Measurements from ENCODE around the genes YTHDF2, SRSF4 and FABP3.

DNA sequence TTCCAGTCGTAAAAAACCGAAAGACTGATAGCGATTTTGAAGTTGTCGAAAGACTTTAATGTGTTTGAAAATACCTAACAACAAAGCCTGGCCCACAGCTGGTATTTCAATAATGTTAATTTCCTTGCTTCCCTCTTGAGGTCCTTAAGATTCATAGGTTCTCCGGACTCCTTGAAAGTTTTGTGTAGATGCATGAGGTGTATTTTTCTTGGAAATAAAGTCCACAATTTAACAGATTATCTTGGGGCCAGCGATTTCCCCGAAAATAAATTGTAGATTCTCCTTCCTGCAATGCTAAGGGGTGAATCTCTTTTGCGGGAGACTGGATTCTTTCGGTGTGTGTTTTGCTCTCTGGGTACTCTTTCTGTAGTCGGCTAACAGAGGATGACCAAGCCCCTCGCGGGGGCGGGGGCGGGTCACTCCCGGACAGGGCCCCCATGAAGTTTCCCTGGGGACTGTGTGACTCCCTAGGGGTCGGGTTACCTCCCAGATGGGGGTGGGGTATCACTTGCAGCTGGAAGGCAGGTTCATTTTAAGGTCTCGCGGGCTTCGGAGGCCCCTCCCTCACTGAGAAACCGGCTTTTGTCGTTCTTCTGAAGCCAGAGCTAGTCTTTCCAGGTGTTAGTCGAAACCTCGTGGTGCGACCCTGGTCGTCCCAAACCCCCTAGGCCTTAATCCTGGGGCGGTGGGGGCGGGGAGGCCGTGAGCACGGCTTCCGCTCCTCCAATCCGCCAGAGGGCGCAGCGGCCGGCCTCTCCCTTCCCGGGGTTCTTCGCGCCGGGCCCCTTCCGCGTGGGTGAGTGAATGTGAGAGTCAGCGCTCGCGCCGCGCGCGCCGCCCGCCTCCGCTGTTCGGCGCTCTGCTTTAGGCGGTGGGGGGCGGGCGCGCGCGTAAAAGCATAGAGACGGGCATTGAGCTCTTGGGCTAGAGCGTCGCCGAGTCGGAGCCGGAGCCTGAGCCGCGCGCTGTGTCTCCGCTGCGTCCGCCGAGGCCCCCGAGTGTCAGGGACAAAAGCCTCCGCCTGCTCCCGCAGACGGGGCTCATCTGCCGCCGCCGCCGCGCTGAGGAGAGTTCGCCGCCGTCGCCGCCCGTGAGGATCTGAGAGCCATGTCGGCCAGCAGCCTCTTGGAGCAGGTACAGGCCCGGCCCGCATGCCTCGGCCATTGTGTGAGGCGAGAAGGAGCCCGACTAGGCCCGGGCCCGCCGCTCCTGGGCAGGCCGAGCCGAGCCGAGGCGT lies at the start of gene YTHDF2:
YTHDF2 (plus strand) TSS at position 927 of the 1,237 bp plus-strand sequence.
- RRBS: 1% methylated on average over 19 of the region's 99 CpGs

GRCh38 chr1:28926826-28927213 lies 12.5 kb downstream of the EPB41 start:
- RRBS: no CpG with 5 or more reads among the region's 1 CpG

DNA sequence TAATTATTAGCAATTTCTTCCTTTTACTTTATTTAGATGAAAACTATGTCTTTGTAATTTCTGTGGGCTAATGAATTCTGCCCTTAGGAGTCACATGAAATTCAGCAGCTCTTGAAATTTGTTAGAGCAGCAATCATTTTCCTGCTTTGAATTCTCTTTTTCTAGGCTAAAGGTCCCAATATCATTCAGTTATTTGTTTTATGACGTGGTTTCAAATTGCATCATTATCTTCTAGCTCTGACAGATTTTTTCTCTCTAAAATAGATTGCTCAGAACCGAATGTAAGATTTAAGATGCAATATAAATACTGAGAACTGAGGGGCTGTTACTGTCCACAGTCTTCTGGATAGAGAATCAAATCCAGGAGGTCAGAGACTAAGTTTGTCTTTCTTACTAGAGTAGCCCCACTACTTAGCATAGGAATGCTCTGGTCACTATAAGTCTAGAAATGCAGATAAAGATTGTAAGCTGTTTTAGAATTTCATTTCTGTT lies 59.6 kb downstream of the EPB41 start:
- RRBS: no CpG with 5 or more reads among the region's 2 CpGs

DNA sequence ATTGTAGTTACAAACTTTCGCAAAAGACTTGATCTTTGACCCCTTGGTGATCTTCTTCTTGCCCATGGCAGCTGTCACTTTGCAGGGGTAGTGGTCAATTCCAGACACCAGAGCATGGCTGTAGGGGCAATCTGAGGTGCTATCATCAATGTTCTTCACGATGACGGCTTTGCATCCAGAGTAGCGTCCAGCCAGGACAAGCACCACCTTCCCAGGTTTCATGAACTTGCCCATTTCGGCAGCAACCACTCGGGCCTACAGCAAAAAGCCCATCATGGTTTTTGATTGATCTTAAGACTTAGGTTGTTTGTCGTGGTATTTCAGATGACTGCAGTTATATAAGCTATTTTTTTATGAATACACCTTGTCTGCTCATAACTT lies 68.0 kb downstream of the EPB41 start:
- RRBS: no CpG with 5 or more reads among the region's 7 CpGs

- RRBS: 10% methylated on average over 23 of the region's 83 CpGs
These were observed 2.6 kb downstream of the TMEM200B start for GRCh38 chr1:29120939-29121740.

- RRBS: no CpG with 5 or more reads among the region's 6 CpGs
These were observed 5.2 kb downstream of the SRSF4 start for GRCh38 chr1:29176344-29177096.

DNA sequence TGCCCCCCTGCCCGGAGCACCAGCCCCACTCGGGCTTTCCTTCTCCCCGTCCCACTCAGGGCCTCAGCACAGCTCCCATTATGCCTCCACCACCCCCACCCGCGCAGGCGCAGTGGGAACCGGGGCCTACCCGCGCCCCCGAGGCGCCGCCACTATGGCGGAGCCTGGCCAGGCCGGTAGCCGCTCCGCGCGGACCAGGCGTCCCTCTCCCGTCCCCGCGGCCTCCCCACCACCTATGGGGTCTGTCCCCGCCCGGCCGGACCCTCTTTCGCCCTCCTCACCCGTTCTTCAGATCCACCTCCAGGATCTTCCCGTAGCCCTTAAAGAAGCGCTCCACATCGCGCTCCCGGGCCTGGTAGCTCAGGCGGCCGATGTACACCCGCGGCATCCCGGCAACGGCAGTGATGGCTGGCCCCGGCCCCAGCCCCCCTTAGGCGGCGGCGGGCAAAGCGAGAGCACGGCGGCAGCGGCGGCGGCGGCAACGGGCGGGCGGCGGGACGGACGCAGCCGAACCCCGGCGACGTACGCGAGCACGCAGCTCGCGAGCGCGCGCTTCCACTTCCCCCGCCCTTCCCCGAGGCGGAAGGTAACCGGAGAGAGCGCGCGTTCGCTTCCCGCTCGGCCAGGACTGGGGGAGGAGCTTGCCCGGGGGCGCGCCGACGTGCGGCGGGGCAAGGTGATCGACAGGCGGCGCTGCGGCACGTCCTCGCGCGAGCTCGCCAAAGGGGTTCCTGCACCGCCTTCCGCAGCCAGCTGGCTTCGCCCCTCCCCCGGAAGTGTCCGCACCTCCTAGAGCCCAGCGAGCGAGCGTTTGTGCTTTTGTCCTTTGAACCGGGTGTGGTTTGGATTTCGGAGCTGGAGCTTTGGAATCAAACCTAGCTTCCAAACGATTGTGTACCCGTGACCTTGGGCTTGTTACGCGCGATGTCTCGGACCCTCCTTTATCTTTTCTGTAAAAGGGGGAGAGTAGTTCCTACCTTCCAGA lies at the start of gene SRSF4:
SRSF4 (minus strand) TSS at position 536 of the 985 bp plus-strand sequence.
- RRBS: 1% methylated on average over 70 of the region's 109 CpGs

- RRBS: no CpG with 5 or more reads among the region's 3 CpGs
These were observed 710.3 kb downstream of the MATN1 start for GRCh38 chr1:30013140-30013391.

DNA sequence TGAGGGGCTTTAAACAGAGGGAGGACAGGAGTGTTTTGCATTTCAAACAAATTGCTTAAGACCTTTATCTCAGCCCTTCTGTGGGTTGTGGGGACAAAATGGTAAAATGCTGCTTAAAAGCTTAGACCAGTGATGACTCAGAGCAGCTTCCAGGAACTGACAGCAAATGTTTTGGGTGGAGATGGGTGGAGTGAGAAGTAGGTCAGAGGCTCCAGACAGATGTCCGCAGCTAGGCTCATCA lies 532.3 kb downstream of the MATN1 start:
- RRBS: no CpG with 5 or more reads among the region's 1 CpG

GRCh38 chr1:30729073-30729362 lies 5.6 kb upstream of the MATN1 start:
- RRBS: no CpG with 5 or more reads among the region's 5 CpGs

DNA sequence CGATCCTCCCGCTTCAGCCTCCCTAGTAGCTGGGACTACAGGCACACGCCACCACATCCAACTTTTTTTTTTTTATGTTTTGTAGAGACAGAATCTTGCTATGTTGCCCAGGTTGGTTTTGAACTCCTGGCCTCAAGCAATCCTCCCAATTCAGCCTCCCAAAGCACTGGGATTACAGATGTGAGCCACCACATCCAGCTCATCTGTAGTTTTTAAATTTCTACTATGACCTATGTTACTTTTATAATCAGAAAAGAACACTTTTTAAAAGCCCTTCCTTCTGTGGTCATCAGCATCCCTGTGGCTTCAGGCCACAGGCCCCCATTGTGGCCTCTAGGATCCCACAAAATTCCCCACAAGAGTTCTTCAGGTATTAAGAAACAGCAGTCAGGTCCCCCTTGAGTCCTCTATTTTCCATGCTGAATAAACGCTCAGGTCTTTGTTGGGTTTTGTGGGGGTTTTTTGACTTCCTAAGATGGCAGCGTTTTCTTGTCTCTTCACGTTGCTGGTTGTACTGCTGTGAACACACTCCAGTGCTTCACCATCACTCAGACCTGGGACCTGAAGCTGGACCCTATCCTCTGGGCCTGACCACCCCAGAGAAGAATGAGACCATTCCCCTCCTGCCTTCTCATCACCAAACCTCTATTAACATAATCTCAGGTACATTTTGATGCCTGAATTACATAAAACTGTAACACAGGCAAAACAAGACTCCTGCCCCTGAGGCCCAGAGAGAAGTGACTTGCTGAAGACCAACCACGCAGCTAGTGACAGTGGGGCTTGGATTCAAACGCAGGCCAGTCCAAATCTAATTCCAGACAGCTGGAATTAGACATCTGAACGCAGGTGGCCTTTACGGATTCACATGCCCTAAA lies 13.4 kb upstream of the MATN1 start:
- RRBS: no CpG with 5 or more reads among the region's 10 CpGs

DNA sequence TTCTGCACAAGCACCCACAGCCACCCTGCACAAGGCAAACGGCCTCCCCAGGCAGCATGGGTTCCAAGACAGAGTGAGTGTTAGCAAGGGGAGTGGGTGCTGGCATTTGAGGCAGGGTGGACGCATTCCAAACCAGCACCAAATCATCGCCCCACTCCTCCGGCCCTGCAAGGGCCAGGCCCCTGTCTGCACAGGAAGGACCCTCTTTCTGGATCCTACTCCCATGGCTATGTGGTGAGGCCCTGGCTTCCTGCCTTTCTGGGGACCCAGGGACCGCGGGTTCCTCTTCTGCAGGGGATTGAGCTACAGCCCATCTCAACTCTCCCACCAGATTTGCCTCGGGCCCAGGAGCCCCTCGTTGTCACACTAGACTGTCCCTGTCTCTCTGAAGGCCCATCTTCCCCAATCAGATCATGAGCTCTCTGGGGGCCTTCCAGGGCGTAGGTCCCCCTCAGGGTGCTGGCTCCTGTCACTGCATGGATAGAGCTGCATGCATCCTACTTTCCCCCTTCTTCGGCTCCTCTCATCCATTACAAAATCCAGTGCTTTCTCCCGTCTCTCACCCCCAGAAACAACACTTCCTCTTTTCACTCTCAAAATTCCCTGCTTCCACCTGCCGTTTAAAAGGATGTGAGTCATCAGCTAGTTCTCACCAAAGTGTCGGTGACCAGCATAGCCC lies 16.7 kb downstream of the LAPTM5 start:
- RRBS: no CpG with 5 or more reads among the region's 13 CpGs

- RRBS: no CpG with 5 or more reads among the region's 7 CpGs
These were observed 13.5 kb downstream of the LAPTM5 start for GRCh38 chr1:30744051-30744564.

GRCh38 chr1:30823551-30824766 lies 66.4 kb upstream of the LAPTM5 start:
- RRBS: 1% methylated on average over 17 of the region's 48 CpGs

- RRBS: no CpG with 5 or more reads among the region's 4 CpGs
These were observed 72.9 kb upstream of the LAPTM5 start for GRCh38 chr1:30830445-30830807.

DNA sequence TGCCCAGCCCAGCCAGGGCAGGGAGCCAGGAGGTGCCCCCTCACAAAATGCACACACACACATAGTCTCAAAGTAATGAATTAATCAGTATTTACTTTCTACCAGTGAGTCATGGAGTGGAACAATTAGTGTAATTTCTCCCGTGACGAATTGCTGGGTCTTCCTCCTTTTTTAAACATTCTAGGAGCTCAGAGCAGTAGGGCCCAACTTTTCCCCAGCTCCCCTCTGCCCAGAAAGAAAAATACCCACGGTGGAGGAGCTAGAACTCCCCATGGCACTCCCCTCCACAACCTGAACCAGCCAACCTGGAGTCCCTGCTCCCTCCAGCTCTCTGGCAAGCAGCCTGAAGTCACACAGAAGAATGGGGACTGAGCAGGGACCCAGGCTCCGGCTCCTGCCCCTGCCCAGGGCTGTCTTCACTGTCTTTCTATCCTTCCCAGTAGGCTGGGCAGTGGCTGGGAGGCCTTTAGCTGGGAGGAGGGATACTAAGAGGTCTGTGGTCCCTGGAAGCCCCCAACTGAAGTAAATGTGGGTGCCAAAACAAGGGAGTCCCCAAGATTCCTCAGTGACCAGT lies 29.2 kb downstream of the SDC3 start:
- RRBS: no CpG with 5 or more reads among the region's 4 CpGs

DNA sequence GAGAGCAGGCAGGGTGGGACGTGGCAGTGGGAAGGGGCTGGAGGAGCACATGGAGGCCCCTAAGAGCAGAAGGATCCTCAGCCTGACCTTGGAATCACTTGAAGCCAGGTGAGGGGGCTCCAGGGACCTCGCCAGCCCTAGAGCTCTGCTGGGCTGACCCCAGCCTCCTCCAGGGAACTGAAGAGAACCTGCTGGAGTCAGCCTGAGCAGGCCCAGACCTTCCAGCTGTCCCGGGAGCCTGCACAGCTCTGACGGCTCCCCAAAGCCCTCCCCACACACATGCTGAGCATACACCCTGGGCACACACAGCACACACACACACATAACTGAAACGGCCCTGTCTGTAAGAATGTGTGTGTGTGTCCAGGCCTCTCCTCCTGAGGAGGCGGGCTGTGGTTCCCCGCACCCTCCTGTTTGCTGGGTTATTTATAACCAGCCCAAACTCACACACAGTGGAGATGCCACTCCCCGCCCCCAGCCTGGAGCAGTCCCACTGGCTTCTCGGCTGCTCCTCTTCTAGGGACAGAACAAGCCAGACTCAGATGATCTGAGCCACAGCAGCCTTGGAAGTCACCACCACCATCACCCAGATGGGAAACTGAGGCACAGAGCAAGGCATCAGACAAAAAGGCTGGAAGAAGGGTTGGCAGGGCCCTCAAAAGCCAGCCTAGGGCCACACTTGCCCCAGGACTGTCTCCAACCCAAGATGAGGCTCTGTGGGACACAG lies 20.1 kb downstream of the SDC3 start:
- RRBS: no CpG with 5 or more reads among the region's 9 CpGs

- RRBS: no CpG with 5 or more reads among the region's 9 CpGs
These were observed 1.9 kb downstream of the FABP3 start for GRCh38 chr1:31370871-31371431.

DNA sequence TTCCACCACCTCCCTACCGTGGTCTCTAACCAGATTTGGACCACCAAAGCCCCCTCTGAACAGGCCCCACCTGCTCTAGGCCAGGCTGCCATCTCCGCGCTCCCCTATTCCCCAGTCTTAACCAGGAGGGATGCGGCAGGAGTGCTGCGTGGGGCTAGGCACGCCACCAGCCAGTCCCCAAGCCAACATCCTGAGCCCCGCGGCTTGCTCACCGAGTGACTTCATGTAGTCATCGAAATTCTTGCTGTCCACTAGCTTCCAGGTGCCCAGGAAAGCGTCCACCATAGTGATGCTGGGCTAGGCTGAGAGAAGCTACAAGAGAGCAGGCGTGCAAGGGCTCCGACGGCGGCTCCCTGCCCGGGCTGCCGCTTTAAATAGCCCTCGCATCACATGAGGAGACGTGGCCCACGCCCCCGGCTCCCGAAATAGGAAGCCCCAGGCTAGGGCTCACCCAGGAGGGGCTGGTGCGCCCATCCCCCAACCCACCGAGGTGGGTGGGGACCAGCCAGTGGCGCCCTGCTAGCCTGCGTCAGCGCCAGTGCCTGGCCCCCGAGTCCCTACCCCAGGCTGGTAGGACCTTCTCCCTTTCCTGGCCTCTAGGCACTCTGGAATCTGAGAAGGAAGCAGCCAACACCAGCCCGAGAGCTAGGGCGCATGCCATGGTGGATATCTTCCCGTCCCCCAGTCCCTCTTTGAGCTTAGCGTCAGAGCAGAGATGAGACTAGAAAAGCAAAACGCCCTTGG lies at the start of gene FABP3:
FABP3 (minus strand) TSS at position 347 of the 744 bp plus-strand sequence.
- RRBS: 2% methylated on average over 6 of the region's 33 CpGs

DNA sequence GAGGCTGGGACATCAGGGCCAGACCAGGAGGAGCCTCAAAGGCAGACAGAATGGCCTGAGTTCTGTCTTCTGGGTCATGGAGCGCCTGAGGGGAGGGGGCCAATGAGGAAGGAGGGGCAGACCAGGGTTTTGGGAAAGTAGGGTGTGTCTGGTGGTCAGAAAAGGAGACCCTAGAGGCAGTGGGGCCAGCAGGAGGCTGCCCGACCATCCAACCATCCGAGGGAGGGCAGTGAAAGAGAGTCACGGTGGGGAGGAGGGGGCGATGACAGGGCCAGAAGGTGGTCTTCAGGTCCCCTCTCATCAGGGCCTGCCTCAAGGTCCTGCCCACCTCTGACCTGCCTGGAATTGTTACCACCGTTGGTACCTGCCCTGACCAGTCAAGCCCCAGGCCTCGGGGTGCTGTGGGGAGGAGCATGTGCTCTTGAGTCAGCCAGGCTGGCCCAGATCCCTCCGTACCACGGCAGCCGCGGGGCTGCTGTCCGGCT lies 21.8 kb downstream of the SERINC2 start:
- RRBS: no CpG with 5 or more reads among the region's 12 CpGs